Vagina (tissue), 1 donor: ENCODE measurements around a stretch of chr17.

GRCh38 chr17:49814941-49815140 is 26.4 kb downstream of the KAT7 start:
- PRO-cap = no peak
- RAMPAGE, long total RNA = no peak

- PRO-cap = no peak
- RAMPAGE, long total RNA = no peak
Measured at GRCh38 chr17:50026763-50027580, 28.9 kb upstream of the ITGA3 start.

GRCh38 chr17:50064330-50064978 is 8.5 kb downstream of the ITGA3 start:
- PRO-cap = bidirectional peak, plus-strand start at chr17:50064885, minus-strand start at chr17:50064766
- RAMPAGE, long total RNA = no peak

DNA sequence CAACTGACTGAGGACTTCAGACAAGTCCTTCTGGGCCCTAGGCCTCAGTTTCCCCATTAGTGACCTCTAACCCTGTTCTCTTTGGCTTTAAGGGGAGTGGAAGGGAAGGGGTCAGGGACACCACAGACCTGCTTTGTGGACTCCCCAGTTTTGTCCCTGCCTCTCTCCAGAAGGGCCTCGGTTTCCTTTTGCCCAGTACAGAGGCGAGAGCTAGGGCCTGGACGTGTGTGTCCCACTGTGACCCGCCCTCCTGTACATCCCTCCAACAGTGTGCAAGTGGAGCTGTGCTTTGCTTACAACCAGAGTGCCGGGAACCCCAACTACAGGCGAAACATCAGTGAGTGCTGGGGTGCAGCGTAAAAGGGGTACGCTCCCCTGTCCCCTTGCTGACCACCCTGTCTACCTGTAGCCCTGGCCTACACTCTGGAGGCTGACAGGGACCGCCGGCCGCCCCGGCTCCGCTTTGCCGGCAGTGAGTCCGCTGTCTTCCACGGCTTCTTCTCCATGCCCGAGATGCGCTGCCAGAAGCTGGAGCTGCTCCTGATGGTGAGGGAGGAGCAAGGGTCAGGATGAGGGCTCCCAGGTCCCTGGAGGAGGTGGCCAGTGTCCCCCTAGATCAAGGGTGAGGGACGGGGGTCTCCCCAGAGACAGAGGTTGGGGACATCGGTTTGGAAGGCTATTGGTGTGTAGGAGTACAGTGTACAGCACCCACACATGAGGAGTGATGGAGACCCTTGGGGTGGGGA is 19.5 kb downstream of the ITGA3 start:
- PRO-cap = no peak
- RAMPAGE, long total RNA = no peak

- PRO-cap = bidirectional peak, plus-strand start at chr17:50094519, minus-strand start at chr17:50094383
- RAMPAGE, long total RNA = no peak
Measured at GRCh38 chr17:50094106-50094612, 992 bp upstream of the PDK2 start.

DNA sequence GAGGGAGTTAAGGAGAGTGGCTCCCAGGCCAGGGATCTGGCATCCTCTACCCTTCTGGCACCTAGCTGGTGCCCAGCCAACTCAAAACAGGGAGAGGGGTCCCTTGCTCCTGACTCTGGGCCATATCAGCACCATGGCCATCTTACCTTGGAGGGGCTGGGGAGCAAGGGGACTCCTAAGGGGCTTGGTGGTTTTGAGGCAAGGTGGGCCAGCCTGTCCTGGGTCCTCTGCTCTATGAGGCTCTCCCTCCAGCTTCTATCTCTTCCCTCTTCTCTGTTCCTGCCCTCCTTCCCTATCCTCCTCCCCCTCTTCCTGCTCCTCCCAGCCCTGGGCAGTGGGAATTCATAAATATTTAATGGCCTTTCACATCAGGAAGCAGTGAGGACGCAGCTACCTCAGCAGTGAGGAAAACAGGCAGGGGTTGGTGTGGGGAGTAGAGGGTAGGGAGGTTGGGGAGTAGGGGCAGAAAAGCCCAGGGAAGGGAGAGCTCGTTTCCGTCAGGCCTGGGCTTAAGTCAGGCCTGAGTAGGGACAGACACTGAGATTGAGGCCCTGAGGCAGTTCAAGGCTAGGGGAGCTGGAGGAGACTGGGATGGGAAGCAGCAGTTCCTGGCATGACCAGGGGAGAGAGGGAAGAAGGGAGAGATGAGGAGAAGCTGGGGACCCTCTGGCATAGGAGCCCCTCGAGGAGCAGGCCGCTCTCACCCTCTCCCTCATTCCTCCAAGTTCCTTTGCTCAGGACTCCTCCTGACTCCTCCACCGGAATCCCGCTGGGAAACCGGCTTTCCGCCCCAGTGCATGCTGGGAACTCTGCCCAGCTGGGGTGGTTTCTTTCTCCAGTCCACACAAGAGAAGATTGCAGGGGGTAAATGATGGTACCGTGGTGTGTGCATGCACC is 6.3 kb downstream of the SAMD14 start:
- PRO-cap = no peak
- RAMPAGE, long total RNA = no peak

GRCh38 chr17:50128464-50128999 is 1.4 kb downstream of the SAMD14 start:
- PRO-cap = no peak
- RAMPAGE, long total RNA = no peak

DNA sequence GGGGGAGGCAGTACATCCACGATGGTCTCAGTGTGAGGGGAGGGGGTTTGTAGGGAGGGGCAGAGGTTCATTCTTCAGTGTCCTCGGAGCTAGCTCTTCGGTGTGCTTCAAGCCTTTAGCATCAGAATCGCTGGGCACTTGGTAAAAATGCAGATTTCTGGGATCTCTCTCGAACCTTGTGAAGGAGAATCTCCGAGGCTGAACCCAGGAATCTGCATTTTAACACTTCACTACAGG is 789 bp upstream of the PPP1R9B start:
- PRO-cap = no peak
- RAMPAGE, long total RNA = no peak

GRCh38 chr17:50153689-50154530 is 3.4 kb upstream of the PPP1R9B start:
- PRO-cap = no peak
- RAMPAGE, long total RNA = no peak

DNA sequence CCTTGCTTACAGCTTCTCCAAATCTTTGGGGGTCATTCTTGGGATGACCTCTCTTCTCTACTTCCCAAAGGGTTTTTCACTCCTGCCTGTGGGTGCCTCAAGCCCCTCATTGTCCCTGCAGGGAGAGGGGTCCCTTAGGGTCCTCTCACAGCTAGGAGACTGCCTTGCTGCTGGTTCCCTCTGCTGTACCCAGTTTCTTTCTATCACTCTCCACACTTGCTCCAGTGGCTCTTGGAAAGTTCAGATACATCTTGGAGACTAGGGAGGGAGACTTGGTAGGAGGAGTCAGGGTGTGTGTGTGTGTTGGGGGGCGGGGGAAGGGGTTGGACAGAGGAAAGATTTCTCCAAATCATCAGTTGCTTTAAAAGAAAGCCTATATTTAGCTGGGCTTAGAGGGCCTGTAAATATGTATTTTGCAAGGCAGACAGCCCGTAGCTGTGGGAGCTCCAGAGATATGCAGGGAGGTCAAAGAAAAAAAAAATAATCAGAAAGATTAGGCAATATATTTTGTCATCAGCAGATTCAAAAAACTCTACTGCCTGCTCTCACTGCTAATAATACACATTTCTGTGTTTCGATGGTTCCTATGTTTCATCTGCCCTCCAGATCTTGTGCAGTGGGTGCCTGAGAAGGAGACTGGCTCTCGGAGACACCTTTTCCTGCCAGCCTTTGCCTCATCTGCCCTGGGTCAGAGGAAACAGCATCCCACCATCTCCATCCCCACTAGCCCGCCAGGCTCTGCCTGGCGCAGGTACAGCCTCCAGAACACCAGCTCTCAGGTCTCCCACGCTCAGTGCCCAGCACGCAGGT is 4.7 kb upstream of the PPP1R9B start:
- PRO-cap = no peak
- RAMPAGE, long total RNA = no peak

DNA sequence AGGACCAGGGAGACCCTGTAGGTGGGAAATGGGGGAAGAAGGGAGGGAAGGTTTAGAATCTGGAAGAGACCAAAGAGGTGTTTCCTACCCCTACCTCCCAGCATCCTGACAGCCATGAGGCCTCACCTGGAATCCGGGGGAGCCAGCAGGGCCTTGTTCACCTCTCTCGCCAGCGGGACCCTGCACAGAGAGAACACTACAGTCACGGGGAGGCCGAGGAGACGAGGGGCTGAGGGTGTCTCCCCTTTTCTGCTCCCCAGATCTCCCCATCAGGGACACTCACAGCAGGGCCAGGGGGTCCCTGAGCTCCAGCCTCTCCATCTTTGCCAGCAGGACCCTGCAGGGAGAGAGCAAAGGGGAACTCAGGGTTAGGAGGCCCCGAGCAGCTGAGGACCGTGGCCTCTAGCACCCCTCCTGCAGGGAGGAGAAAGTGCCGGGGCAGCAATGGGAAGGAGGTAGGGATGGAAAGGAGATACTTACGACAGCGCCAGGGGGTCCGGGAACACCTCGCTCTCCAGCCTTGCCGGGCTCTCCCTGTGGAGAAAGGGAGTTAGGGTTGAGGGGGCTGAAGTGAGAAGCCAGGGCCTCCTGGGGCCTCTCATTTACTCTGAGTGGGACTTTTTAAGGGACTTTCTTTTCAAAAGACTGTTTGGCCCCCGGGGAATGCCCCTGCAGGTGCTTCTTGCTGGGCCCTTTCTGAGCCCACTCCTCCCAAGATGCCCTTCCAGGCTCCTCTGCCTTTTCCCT is 8.7 kb downstream of the COL1A1 start:
- PRO-cap = no peak
- RAMPAGE, long total RNA = no peak

GRCh38 chr17:50199604-50200633 is 1.5 kb downstream of the COL1A1 start:
- PRO-cap = bidirectional peak, plus-strand start at chr17:50199862, minus-strand start at chr17:50199789; bidirectional peak, plus-strand start at chr17:50200338, minus-strand start at chr17:50200221
- RAMPAGE, long total RNA = no peak

GRCh38 chr17:50208858-50209085 is 7.3 kb upstream of the COL1A1 start:
- PRO-cap = no peak
- RAMPAGE, long total RNA = no peak

DNA sequence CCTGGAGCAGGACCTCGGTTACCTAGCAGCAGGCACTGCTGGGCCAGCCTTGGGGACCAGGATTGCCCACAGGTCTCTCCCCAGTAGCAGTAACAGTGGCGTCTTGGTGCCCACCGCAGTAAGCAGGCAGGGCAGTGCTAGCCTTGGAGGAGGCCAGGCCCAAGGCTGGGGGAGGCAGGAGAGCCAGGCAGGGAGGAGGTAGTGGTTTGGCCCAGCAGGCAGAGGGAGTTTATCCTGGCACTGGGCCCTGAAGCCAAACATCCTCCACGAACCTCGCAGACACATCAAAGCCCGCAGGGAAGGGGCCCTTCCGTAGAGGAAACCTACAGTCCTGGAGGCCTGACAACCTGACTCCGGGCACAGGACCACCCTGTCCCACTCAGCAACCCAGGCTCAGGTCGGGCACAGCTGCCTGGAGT is 7.7 kb upstream of the TMEM92 start:
- PRO-cap = no peak
- RAMPAGE, long total RNA = no peak

DNA sequence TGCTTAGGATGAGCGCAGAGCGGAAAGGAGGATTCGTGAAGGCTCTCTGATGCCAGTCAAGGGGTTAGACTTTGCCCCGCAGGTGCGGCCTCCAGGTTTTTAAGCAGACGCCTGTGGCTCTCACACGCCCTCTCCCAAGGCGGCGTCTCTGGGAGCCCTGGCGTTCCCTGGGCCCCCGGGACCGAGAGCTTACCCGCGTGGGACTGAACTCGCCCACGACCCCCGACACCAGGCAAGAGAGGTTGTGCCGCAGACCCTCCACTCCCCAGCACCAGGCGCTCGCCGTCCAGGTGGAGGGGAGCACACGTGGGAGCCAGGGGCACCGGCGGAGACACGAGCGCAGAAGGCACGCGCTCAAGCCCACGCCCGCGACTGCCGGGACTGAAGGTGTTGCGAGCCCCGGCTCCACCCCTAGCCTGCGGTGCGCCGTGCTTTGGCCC is 354 bp upstream of the XYLT2 start:
- PRO-cap = bidirectional peak, plus-strand start outside the sequence, minus-strand start at position 383 of the sequence
- RAMPAGE, long total RNA = no peak

DNA sequence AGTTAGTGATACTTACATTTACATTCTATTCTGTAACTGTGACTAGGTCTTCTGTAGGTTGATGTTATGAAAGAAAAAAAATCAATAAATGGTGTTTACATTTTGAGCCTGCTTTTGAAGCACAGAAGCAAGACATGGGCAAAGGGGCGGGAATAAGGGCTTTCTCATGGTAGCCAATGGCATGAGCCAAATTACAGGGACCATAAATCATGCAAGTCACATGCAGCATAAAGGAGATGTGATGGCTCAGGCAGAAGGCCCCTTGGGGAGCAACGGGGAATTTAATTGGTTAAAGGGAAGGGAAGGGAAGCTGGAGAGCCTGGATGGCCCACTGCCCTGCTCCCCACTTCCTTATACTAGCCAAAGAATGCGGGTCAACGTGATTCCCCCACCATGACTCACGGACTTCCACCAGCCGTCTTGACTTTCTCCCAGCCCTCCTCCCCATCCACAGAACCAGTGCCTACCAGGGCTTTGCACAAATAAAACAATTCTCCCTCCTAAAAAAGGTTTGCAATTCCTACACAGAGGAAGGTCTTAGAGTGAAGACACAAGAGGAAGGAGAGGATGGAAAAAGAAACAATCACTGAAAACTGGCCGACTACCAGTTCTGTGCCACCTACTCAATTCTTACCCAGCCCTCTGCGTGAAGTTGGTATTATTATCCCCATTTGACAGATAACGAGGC is 2.2 kb upstream of the ACSF2 start:
- PRO-cap = no peak
- RAMPAGE, long total RNA = no peak

DNA sequence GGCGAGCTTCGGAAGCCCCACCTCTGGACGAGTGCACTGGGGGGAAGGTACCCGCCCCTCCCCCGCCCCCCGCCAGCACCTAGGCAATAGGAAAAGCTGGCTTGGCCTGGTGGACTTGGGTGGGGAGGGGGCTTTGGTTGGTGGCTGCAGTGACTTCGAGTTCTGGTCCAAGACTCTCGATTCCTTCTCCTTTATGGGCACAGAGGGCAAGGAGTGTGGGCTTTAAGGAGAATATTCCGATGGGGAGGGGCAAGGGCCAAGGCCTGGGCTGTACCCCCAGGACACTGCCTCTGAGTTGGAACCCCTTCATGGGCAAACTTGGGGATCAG is 401 bp downstream of the ACSF2 start:
- PRO-cap = no peak
- RAMPAGE, long total RNA = no peak

DNA sequence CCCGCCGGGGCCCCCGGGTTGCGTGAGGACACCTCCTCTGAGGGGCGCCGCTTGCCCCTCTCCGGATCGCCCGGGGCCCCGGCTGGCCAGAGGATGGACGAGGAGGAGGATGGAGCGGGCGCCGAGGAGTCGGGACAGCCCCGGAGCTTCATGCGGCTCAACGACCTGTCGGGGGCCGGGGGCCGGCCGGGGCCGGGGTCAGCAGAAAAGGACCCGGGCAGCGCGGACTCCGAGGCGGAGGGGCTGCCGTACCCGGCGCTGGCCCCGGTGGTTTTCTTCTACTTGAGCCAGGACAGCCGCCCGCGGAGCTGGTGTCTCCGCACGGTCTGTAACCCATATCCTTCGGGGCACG is 828 bp downstream of the CACNA1G start:
- PRO-cap = no peak
- RAMPAGE, long total RNA = no peak

GRCh38 chr17:50689841-50690564 is 17.7 kb downstream of the ANKRD40 start:
- PRO-cap = no peak
- RAMPAGE, long total RNA = no peak

GRCh38 chr17:50721034-50721552 is 1.7 kb downstream of the LUC7L3 start:
- PRO-cap = no peak
- RAMPAGE, long total RNA = no peak